A172 (cell line): ENCODE measurements around a stretch of chr9.

GRCh38 chr9:123034196-123034623 lies 743 bp downstream of the GPR21 start:
- RAMPAGE, long total RNA = no peak

GRCh38 chr9:123097563-123097963 lies 64.1 kb downstream of the GPR21 start:
- RAMPAGE, long total RNA = no peak

DNA sequence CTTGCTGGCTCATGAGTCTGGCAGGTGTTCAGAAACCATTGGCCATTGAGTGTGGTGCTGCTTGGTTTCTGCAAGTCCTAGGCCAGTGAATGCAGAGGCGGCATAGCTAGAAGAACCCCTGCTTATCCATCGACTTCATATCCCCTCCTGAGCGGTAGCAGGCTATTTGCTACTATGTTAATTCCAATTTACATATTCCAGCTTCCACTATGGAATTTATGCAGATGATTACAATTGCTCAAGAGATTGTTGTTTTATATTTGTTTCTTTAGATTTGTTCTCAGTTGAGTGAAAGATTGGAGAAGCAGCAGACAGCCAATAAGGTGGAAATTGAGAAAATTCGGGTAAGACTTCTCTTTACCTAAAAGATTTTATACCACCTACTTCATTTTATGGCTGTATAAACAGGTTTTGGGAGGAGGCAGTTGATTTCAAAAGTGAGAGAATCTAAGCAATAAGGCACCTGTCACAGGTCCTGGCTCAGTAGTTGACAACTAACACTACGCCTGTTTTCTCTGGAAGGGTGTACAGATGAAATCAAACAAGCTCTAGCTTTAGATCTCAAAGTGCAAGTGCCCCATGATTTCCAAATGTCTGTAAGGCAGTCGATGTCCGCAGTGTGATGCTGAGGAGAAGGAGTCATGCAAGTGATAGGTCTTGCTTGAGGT lies 65.9 kb downstream of the GPR21 start:
- RAMPAGE, long total RNA = no peak

DNA sequence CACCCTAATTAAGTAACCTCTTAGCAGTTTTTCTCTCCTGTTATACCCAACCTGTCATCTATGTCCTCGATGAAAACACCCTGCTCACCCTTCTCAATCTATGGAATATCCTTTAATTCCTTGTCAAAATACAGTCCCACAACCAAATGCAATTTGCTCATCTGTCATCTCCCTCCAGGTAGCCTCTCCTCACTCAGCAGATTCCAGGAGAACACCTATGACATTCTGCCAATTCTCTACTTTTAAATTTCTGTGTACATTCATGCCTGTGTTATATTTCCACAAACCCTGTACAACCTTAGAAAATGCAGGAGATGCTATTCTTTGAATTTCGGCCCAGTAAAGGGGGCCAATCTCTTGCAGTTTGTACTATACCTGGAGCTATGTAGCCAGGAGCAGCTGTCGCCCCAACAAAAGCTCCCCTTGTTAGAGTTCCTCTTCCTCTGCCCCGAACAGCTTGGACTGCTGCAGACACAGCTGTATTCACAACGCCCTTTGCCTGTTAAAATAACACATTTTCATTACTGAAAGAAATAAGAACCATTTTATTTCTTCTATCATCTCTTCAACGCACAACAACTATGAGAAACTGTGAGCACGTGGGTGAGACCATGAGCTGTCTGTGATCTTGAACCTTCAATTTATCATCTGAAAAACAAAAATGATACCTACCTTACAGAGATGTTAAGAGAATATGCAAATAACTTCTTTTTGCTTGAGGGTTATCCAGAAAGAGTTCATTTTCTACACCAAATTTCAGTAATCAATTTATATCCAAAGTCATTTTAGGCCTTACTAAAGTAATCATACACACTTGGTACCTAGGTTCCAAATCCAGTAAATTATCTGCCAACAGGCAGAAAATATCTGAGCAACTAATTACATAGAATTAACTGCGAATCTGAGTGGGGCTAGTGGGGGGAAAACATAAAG lies 99.3 kb downstream of the GPR21 start:
- RAMPAGE, long total RNA = no peak

- RAMPAGE, long total RNA = no peak
Measured at GRCh38 chr9:123137736-123138880, 104.6 kb downstream of the GPR21 start.

GRCh38 chr9:123139303-123139691 lies 105.8 kb downstream of the GPR21 start:
- RAMPAGE, long total RNA = no peak

DNA sequence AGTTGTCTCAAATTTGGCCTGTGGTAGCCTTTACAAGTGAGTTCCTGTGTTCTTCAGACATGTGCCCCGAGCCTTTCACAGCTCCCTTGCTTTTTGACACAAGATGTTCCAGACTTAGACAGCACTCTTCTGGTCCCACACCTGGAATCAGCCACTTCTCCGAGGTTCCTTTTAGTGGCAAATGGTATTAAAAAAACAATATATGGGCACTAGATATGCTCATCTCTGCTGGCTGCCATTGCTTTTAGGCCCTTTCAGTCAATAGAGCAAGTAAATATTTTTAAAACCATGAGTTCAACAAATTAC lies 46.2 kb downstream of the STRBP start:
- RAMPAGE, long total RNA = no peak

DNA sequence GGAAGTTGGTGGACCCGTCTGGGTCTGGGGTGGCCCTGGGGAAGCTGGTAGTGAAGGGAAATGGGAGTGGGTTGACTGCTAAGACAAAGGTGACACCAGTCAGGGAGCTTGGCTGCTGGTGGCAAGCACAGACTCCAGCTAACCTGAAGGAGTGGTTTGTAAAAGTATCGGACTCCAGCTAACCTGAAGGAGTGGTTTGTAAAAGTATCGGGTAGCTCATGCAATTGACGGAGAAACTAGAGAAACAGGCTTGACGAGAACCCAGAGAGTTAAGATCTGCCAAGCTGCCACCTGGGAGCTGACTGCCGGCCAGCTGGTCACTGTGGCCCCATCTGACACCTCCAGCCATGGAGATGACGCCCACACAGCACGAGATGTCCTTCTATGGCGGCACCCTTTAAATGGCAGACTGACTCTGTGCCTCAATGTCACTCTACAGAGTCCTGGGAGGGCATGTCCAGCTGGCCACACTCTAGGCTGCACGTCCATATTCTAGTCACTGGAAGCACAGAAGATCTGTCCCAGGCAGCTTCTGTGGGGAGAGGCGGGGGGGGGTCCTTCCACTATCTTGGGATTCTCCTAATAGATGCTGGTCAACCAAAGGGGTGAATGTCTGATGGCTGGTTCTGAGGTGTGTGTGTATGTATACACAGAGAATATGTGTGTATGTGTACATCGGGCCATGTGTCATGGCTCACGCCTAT lies 28.2 kb upstream of the CRB2 start:
- RAMPAGE, long total RNA = no peak

GRCh38 chr9:123329204-123329621 lies 26.8 kb upstream of the CRB2 start:
- RAMPAGE, long total RNA = no peak

DNA sequence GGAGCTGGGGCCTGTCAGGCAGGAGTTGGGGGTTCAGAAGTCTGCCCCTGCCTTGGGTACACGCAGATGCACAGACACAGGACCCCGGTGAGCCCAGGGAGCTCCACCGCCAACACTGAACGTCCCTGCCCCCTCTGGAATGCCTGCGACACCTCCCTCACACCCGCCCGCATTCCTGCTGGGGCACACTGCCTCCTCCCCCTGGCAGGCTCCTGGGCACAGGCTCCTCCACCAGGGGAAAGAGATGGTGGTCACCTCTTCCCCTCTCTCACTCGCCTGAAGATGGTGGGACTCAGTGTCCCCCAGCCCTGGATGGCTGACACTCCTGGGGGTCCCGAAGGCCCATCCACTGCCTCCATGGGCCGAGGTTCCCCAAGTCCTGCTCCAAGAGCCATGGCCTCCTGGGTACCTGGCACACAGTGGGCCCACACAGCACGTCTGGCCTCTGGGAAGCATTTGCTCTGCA lies 12.1 kb downstream of the CRB2 start:
- RAMPAGE, long total RNA = no peak

- RAMPAGE, long total RNA = no peak
Measured at GRCh38 chr9:123414618-123415039, 58.6 kb downstream of the CRB2 start.

GRCh38 chr9:123461021-123461483 lies 105.1 kb downstream of the CRB2 start:
- RAMPAGE, long total RNA = no peak

GRCh38 chr9:123480851-123481624 lies 125.0 kb downstream of the CRB2 start:
- RAMPAGE, long total RNA = no peak

DNA sequence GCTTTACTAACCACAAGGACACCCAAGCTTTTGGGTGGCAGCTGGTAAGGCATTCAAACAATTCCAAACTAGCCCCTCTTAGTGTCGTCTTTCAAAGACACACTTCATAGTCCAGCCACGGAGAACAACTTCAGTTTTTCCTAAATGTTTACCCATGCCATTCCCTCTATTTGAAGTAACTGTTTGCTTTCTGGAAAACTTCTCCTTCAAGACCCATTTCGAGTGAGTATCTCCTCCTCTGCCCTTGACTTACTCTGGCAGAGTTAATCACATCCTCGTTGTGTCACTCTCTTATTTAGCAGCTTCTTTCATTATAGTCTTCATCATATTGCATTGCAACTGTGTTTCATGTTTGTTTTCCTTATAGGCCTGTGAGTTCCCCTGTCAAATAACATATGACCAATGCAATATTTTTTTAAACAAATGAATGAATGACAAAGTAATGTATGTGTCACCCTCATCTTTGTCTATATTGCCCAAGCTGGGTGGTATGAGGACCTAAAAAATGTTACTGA lies 172.8 kb downstream of the CRB2 start:
- RAMPAGE, long total RNA = no peak

GRCh38 chr9:123679388-123679860 lies 250.5 kb downstream of the DENND1A start:
- RAMPAGE, long total RNA = no peak

DNA sequence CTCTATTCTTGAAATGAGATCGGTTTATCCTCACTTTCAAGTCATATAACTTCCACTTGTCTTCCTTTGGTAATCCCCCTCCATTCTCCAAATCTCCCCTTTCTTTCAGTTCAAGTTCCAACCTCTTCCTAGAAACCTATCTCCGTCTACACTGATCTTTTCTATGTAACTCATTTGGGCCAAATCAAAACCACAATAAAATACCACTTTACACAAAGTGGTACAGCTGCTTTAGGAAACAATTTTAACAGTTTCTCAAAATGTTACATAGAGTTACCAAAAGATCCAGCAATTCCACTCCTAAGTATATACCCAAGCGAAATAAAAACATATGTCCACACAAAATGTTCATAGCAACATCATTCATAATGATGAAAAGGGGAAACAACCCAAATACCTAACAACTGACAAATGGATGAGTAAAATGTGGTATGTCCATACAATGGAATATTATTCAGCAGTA lies 6.3 kb downstream of the DENND1A start:
- RAMPAGE, long total RNA = no peak

- RAMPAGE, long total RNA = no peak
Measured at GRCh38 chr9:123924871-123925708, 4.8 kb downstream of the DENND1A start.

- RAMPAGE, long total RNA = no peak
Measured at GRCh38 chr9:124216506-124217061, 41.2 kb upstream of the NEK6 start.

GRCh38 chr9:124217901-124218229 lies 39.9 kb upstream of the NEK6 start:
- RAMPAGE, long total RNA = no peak

GRCh38 chr9:124223240-124223995 lies 34.3 kb upstream of the NEK6 start:
- RAMPAGE, long total RNA = no peak